Measurements from ENCODE around the genes COA3 and PTGES3L.

DNA sequence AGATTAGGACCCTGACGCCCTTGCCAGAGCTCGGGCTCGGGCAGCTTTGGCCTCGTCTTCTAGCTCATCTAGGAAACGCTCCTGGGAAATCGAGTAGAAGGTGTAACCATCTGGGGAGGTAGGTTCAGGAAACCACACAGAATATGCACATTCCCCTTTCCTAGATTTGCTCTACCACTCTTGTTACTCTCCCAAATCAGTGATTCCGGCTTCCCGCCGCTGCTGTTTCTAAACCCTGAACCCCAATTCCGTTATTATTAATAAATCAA, 512 bp downstream of the COA3 start:
- PRO-cap: no peak

DNA sequence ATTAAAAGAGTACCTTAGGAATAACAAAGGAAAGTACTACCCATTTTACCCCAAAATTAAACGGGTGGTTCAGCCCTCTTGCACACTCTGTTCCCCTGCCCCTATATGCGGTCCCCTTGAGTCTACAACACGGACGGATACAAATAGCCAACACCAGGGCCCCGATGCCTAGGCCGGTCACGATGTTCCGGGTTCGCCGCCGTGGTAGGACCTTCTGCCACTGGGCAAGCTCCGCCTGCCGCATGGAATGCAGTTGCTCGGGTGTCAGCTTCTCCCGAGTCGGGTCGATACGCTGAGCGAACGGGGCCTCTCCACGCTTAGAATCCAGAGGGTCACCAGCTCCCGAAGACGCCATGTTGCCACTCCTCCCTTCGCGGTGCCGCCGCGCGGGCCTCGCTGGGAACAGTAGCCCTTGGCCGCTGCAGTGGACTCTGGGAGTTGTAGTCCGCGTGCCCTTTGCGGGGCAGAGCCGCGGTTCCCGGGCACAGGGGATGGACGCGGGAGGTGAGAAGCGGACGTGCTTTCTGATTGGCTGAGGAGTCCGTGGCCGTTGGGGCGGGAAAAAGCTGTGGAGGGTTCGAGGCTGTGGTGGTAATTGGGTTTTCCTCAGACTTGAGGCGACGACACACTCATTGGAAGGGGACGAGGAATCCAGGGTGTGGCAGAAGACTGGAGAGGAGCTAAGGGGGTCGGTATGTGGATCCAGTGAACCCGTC, at the start of gene COA3:
Gene COA3, minus strand, starts transcription at position 378 of the 716 bp plus-strand sequence.
- PRO-cap: bidirectional peak, plus-strand start at position 466 of the sequence, minus-strand start at position 378 of the sequence

GRCh38 chr17:42893048-42893754, 7.4 kb upstream of the G6PC1 start:
- PRO-cap: no peak

- PRO-cap: no peak
These were observed 10.3 kb downstream of the G6PC1 start for GRCh38 chr17:42910985-42911264.

- PRO-cap: bidirectional peak, plus-strand start at chr17:42980565, minus-strand start at chr17:42980396
These were observed at the start of gene PTGES3L for GRCh38 chr17:42979752-42980676. Gene PTGES3L (minus strand): TSS chr17:42980080.

DNA sequence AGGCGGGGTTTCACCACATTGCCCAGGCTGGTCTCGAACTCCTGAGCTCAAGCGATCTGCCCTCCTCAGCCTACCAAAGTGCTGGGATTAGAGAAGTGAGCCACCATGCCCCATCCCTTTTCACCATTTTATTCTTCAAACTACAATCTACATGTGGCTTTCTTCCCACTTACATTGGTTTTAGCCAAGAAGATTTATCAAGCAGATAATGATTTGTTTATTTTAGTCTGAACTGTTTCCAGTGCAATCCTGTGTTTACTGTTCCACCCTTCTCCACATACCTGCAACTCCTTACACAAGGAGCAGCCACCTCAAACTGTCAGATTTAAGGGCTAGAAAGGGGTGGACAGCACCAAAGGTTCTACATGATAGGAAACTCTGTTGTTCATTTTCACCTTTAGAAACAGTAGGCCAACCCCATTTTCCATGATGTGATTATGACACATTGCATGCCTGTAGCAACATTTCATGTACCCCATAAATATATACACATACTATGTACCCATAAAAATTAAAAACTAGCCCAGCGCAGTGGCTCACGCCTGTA, 1.9 kb downstream of the RUNDC1 start:
- PRO-cap: no peak

DNA sequence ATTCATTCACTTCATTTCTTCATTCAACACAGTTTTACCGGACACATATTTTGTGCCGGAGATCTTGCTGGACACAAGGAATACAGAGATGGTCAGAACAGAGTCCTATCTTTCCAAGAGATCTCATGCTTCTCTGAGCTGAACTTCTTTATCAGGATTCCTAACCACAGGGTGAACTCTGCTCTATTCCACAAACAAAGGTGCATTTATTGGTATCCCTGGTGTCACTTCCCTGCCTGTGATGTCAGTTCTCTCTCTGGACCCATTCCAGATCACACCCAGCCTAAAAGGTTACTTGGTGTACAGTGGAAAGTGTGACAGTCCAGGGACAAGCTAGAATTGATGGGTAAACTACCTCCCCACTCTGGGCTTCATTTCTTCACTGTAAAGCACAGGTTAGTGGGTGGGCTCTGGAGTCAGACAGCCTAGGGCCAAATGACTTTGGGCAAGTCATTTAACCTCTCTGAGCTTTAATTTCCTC, 4.2 kb downstream of the IFI35 start:
- PRO-cap: no peak

DNA sequence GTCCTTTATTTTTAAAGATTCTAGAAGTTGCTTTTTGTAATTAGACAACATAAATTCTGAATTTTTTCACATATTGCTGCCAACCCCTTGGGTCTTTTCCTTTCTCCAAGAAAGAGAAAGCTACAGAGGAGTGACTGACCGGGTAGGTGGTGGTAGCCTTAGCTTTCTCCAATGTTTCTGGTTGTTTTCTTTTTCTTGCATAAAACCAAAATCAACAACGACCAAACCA, 993 bp downstream of the BRCA1 start:
- PRO-cap: no peak

DNA sequence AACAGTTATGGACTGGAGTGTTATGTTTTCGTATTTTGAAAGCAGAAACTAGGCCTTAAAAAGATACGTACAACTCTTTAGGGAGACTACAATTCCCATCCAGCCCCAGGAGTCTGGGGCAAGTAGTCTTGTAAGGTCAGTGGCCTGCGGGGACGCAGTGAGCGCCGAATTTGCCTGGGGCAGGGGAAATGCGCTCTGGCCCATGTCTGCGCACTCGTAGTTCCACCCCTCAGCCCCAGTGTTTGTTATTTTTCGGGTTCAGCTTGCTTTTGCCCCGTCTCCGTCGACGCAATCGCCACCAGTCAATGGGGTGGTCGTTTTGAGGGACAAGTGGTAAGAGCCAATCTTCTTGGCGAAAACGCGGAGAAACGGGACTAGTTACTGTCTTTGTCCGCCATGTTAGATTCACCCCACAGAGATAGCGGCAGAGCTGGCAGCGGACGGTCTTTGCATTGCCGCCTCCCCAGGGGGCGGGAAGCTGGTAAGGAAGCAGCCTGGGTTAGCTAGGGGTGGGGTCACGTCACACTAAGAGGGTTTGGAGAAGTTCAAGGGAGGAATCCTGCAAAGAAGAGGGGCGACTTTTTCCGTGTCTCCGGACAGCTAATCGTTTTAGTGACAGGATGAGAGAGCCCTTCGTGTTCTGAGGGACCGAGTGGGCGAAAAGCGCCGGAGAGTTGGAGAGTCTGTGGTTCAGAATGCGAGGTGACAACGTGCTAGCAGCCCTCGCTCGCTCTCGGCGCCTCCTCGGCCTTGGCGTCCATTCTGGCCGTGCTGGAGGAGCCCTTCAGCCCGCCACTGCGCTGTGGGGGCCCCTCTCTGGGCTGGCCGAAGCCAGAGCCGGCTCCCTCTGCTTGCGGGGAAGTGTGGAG, 1.0 kb upstream of the BRCA1 start:
- PRO-cap: no peak

- PRO-cap: no peak
These were observed 975 bp upstream of the TMEM106A start for GRCh38 chr17:43210453-43211346.

DNA sequence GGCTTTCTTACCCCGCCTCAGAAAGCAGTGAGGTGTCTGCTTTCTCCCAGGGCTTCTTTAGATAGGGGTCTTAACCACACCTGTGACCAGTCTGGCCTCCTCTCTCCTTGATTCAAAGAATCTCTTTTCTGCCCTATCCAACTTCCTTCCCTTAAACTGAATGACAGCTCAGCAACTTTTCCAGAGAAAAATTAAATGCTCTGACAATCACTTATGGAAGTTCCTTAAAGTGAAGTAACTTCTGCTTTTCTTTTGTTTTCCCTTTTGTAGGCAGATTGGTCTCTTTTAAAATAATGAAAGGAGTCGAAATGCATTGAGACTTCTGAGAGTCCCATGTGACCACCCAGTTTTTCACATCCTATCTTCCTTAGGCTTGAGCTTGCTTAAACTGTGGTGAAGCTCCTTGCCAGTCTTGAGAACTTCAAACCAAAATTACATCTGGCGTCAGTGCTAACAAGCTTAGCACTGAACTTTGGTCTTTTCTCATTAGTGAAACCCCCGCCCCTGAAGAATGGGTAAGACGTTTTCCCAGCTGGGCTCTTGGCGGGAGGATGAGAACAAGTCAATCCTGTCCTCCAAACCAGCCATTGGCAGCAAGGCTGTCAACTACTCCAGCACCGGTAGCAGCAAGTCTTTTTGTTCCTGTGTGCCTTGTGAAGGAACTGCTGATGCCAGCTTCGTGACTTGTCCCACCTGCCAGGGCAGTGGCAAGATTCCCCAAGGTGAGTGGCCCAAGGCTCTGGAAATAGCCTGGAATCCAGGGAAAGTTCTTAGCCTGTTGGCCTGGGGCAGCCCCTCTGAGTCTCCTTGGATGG, 1.1 kb downstream of the TMEM106A start:
- PRO-cap: unidirectional peak, minus-strand start at position 114 of the sequence

GRCh38 chr17:43350959-43351504, 47.8 kb upstream of the ARL4D start:
- PRO-cap: no peak

DNA sequence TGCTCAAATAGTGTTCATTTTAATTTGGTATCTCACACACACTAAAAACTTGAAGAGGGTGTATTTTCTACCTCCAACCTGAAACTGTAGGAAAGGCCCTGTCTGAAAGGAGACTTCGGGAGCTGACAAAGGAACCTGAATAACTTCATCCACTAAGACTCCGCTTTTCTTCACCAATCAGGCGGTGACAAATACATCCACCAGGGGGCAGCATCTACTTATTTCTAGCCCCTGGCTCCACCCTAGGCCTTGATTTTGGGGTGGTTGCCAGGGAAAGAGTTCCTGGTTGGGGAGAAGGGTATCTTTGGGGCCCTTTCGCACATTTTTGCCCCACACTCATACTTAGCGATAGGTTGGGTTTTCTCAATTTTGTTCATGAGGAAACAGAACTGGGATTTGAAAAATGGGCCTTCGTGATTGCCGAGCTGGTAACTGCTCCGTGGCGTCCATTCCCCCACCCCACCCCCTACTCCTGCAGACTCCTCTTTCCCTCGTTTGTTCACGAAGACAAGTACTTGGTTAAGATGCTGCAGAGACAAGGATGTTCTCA, 4.8 kb upstream of the ARL4D start:
- PRO-cap: no peak

DNA sequence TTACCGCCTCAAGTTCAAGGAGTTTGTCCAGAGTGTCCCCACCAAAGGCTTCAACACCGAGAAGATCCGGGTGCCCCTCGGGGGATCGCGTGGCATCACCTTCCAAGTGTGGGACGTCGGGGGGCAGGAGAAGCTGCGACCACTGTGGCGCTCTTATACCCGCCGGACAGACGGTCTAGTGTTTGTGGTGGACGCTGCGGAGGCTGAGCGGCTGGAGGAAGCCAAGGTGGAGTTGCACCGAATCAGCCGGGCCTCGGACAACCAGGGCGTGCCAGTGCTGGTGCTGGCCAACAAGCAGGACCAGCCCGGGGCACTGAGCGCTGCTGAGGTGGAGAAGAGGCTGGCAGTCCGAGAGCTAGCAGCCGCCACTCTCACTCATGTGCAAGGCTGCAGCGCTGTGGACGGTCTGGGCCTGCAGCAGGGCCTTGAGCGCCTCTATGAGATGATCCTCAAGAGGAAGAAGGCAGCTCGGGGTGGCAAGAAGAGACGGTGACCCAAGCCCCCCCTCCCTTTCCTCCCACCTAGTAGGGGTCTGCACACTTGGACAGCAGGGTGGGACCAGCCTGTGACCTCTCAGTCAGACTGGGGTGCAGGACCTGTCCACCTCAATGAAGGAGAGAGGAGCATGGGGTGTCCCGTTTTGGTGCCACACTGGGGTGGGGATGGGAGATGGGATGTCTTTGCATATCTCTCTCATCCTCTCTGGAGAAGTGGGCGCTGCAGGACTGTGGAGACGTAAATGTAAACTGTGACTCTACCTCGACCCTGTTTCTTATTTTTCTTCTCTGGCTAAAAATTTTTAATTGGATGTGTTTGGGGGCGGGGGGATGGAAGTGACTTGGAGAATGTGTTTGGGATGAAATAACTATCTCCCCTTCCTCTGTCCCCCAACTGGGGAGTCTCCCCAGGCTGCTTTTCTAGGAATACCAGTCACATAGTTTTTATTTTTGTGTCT, 1.3 kb downstream of the ARL4D start:
- PRO-cap: no peak

DNA sequence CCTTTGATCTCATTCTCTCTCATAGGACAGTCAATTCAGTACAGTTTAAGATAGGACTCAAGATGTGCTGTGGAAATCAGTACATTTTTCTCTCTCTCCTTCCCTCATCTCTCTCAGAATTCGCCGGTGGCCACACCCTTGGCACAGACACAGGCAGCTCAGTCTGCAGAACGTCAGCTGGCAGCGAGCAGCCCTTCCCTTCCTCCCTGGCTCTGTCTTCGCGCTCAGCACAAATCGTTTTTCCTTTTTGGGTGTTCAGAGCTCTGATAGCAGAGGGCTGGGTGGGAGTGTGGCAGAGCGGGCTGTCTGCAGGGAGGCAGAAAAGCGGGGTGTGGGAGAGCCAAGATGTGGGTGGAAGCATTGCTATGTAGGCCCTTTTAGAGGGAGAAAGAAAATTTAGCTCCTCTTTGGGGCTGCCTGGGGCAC, 18.7 kb downstream of the ARL4D start:
- PRO-cap: unidirectional peak, plus-strand start at position 319 of the sequence

GRCh38 chr17:43449611-43450267, 34.0 kb upstream of the DHX8 start:
- PRO-cap: no peak

- PRO-cap: no peak
These were observed 8.1 kb upstream of the DHX8 start for GRCh38 chr17:43475696-43476116.

GRCh38 chr17:43634689-43635231, 27.0 kb downstream of the MEOX1 start:
- PRO-cap: no peak

DNA sequence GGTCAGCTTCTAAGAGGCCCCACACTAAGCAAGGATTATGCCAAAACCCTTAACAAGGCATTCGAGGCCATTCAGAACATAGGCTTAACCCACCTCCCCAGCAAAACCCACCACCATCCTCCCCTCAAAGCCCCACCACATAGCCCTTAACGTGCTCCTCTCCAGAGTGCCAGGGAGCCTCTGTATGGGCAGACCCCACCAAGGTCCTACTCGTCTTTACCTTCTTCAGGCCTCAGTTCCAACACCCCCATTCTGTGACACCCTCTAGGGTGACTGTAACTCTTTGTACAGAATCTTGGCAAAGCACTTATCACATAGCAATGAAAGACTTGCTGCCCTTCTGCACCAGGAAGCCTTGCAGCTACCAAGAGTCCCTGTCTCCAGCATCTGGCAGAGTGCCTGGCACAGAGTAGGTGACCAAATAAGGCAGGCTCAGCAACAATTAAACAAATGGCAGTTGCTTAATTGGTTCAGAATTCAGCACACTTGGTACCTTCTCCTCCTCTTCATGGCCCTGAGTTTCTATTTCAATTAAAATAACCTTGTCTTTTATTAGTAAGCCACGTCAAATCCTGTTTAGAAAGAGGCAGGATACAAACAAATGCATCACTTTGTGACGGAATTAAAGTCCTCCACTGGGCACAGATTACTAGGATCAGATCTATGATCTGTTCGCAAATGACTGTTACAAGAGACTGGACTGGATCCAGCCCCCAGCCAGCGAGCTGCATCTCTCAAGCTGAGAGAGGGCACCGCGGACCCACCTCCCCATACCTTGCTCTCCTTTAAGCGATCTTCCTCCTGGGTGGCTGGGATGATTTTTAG, 9.6 kb downstream of the MPP3 start:
- PRO-cap: no peak

GRCh38 chr17:43830715-43831181, 2.2 kb downstream of the MPP3 start:
- PRO-cap: no peak

All from bile duct (tissue), 1 donor.